ENCODE data around the gene MND1.

DNA sequence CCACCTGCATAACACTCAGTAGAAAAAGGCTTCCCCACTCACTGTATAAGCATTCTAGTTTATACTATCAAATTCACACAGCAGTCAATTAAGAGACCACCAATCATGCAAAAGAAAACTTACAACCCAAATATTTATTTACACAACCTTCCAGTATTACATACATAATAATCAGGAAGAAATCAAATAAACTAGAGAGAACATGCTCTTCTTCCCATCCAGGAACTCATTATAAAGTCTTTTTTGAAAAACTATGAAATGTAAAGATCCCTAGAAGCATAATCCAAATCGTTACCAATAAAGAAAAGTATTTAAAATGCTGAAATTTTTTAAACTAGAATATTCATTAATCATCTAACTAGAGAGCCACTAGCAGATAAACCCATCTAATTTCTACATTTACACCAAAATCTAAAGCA lies 11.0 kb downstream of the FBXW7 start:
- PRO-cap: no peak
- RAMPAGE, long total RNA, 4 experiments: no peak in any of the 4 experiments

GRCh38 chr4:152531103-152531985 lies 4.5 kb downstream of the FBXW7 start:
- PRO-cap: no peak
- RAMPAGE, long total RNA, 4 experiments: start-site peak on the minus strand in 1 of 4 experiments, at chr4:152530854-152531522 at its widest, 7 reads per replicate

- PRO-cap: no peak
- RAMPAGE, long total RNA, 4 experiments: start-site peak on the minus strand in 1 of 4 experiments, at chr4:152532714-152533184 at its widest, 7 reads per replicate
Measured at GRCh38 chr4:152532096-152533166, 3.5 kb downstream of the FBXW7 start.

DNA sequence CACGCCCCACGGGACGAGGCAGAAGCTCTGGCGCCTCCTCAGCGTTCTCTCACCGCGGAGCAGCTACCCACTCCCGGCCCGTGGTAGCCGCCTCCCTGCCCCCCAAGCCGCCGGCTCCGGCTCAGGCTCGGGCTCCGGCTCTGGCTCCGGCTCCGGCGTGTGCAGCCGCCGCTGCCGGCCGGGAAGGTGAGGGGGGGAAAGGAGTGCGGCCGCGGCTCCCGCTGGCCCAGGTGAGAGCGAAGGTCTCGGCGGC lies 272 bp downstream of the FBXW7 start:
- PRO-cap: no peak
- RAMPAGE, long total RNA, 4 experiments: no peak in any of the 4 experiments

- PRO-cap: no peak
- RAMPAGE, long total RNA, 4 experiments: no peak in any of the 4 experiments
Measured at GRCh38 chr4:152554184-152554802, 18.4 kb upstream of the FBXW7 start.

DNA sequence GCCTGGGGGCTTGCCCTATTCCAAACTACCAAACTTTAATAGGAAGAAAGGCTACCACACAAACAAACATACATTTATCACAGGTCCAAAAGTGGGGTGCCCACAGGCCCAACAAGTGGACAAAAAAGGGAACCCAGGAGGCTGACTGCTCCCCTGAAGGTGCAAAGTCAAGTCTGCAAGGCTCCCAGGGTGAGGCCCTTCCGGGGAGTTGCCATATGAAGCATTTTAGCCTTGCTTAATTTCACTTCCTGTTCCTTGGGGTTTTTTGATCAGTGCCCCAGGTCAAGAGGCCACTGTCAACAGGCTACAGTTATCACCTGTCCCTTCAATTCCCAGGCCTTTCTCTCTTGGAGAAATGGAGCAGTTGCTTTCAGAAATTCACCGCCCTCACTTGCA lies 36.5 kb downstream of the TMEM154 start:
- PRO-cap: no peak
- RAMPAGE, long total RNA, 4 experiments: no peak in any of the 4 experiments

DNA sequence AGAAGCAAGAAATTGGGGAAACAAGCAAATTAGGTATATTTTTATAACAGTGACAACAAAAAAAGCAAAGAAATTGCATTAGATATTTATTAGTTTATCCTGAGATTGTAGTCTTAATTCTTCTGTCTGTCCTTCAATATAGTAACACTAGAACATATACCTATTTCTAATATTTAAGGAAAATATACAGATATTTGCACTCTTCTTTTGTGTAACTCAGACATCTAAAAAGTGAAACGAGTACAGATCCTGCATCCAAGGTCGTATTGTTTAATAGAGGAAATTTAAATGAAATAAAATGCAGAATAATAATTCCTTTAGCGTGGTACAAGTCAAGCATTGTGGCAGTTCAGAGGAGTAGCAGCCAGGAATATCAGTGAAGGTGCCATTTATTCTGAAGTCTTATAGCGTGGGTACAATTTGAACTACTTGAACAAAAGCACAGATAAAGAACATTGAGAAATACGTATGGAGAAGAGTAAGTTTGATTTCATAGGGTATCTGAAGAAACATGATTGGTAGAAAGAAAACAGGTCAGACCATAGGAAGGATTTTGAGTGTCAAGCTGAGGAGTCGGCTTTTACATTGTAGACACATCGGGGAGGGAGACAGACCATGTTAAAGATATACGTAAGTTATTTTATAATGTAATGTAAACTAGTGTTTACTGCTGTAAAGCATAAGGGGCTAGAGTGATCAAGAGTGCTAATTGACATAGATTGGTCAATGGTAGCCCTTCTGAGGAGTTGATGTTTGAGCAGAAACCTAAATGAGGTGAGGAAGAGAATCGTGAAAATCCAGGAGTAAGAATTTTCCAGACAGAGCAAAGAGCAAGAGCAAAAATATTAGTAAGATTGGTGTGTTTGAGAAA lies 21.0 kb downstream of the ARFIP1 start:
- PRO-cap: no peak
- RAMPAGE, long total RNA, 4 experiments: no peak in any of the 4 experiments

DNA sequence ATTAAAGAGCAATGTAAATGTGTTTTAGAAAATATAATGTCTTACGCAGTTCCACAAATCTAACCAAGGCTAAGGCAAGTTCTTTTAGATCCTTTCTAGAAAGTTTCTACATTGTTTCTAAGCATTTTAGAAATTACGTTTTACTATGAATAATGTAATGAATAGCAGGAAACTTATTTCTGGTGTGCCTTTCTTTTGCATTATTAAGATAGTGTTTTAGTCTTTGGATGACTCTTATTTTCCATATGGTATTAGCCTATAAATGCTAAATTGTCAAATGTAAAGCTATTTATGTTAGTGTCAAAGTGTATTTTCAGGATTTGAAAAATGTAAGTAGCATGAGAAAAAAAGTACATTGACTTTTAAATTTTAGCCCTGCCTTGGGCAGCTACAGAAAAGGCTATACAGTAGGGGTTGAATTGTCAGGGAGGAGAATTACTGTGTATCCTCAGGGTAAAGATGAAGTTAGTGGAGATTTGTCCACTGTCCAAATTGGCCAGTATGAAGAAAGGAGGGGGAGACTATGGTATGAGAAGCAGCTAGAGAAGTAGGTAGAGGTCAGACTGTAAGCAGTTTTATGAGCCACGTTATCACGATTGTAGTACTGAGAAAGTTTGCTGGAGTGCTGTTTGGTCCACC lies 23.0 kb downstream of the ARFIP1 start:
- PRO-cap: no peak
- RAMPAGE, long total RNA, 4 experiments: no peak in any of the 4 experiments

GRCh38 chr4:152935011-152935645 lies 995 bp upstream of the FHDC1 start:
- PRO-cap: no peak
- RAMPAGE, long total RNA, 4 experiments: no peak in any of the 4 experiments

DNA sequence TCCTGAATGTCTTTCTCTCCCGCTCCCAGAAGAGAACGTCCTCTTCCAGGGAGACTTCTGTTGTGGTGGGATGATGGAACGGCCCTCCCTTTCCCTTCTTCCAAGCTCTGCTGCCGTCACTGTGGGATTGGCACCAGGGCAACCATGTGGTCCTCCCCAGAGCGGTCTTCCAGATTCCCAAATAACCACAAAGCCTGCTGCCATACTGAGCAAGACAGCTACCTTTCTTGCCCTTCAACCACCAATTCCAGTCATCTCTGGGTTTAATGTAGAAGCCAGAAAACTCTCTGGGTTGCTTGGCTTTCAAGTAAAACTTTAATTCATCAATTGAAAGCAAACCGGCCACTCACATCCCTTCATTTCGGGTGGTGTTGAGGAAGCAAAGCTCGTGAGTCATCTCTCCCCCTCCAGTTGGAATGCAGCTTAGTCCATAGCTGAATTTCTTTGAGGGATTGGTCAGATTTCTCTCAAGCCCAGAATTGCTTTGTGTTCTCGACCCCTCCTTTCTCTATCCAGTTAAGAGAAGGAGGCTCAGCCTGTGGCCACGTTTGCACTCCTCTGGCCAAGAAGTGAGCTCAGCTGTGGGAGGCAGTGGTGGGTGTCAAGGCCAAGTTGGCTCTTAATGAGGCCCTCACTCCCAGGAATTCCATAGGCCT lies 36.9 kb downstream of the FHDC1 start:
- PRO-cap: no peak
- RAMPAGE, long total RNA, 4 experiments: no peak in any of the 4 experiments

- PRO-cap: no peak
- RAMPAGE, long total RNA, 4 experiments: no peak in any of the 4 experiments
Measured at GRCh38 chr4:152995906-152996657, 60.0 kb downstream of the FHDC1 start.

GRCh38 chr4:153248720-153250043 lies 44.9 kb downstream of the TRIM2 start:
- PRO-cap: unidirectional peak, plus-strand start at chr4:153249448
- RAMPAGE, long total RNA, 4 experiments: no peak in any of the 4 experiments

- PRO-cap: no peak
- RAMPAGE, long total RNA, 4 experiments: start-site peak on the plus strand in 3 of 4 experiments, at chr4:153344686-153344710 at its widest, 7 to 36 reads per replicate
Measured at GRCh38 chr4:153344028-153344823, at the start of gene MND1. Gene MND1 (plus strand): TSS chr4:153344688.

GRCh38 chr4:153345793-153346248 lies 1.3 kb downstream of the MND1 start:
- PRO-cap: no peak
- RAMPAGE, long total RNA, 4 experiments: no peak in any of the 4 experiments

GRCh38 chr4:153429160-153429644 lies 37.0 kb upstream of the TMEM131L start:
- PRO-cap: no peak
- RAMPAGE, long total RNA, 4 experiments: no peak in any of the 4 experiments

GRCh38 chr4:153465544-153466262 lies 457 bp upstream of the TMEM131L start:
- PRO-cap: bidirectional peak, plus-strand start at chr4:153466360, minus-strand start at chr4:153466199
- RAMPAGE, long total RNA, 4 experiments: no peak in any of the 4 experiments

DNA sequence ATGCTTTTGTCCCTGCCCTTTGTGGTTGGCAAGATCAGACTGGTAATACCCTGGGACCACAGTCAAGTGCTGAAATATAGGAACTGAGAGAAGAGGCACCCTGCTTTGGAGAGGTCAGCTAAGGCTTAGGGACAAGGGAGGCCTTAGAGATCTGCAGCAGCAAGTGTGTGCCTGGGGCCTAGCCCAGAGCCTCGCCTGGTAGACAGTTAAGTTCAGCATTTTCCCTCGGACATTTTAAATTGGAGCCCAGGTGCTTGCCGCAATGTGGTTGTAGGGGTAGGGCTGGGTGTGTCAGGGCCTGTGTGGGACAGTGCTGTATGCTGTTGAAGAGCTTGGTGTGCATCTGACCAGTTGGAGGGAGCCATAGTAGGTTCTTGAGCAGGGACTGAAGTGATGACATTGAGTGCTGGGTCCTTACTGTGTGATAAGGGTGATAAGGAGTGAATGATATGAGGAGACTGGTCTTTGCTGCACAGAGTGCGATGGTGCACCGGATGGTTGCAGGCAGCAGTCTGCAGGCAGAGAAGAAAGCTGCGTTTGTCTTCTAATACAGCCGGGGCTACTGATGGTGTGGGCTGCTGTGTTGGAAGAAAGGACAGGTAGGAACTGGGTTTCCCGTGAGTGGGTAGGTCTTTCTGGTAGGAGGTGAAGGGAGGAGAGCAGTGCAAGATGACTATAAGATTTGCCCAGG lies 6.8 kb downstream of the TMEM131L start:
- PRO-cap: no peak
- RAMPAGE, long total RNA, 4 experiments: no peak in any of the 4 experiments

DNA sequence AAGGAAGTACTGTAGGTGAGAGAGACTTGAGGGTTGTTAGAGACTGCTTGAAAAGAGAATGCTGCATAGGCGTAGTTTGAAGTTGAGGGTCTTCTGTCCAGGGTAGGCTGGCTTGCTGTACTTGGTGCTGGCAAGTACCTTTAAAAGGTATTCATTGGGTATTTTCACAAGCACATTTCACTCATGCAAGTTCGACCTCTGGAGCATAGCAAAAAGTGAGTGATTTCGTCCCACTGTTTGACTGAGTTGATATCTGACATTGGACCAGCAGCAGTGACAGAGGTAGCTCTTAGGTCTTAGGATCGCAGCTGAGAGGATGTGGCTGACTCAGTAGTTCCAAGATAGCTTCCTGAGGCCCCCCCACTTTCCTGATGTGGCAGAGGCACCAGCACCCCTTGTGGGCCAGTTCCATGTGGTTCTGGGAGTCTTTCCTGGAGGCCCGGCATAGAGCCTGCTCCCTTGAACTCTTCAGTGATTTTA lies 64.3 kb downstream of the TMEM131L start:
- PRO-cap: no peak
- RAMPAGE, long total RNA, 4 experiments: no peak in any of the 4 experiments

DNA sequence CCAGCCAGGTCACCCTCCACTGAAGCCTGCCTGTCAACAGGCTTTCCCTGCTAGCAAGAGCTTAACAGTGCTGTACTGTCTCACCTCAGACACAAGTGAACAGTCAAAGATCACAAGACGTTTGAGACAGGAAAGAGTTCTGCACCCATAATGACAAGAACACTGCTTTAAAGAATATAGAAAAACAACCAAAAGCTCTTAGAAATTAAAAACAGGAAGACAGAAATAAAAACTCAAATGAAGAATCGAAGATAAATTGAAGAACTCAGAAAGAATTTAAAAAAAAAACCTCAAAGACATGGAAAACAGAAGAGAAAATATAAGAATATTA lies 4.6 kb downstream of the RNF175 start:
- PRO-cap: no peak
- RAMPAGE, long total RNA, 4 experiments: no peak in any of the 4 experiments

DNA sequence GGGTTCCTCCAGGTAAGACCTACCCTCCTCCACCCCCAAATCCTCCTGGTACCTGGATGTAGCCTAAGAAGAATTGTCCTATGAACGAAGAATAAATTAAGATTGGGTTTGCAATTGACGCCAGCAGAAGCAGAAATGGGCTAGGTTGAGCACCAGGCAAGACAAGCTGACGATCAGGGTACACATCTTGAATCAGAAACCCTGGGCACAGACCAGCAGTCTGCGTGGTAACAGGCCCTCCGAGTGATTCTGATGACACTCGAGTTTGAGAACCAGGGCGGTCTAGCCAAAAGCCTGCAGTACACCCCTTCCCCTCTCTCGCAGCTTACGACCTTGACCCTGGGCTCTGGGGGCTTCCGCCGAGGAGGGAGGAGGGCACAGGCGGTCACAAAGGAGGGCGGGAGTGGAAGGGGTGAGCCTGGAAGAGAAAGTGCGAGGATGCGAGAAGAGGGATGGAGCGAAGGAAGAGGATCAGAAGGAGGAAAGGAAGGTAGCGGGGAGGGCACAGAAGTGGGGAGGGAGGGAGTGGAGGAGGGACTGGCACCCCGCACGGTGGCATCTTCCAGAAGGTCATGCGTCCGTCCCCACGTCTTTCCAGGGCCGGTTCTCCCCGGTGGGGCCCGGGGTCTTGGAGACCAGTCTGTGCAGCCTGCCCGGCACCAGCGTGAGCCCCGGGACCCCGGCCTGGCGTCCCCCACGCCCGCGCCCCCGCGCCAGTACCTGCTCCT lies 583 bp downstream of the RNF175 start:
- PRO-cap: no peak
- RAMPAGE, long total RNA, 4 experiments: no peak in any of the 4 experiments